Osteocyte (in vitro differentiated cells): ENCODE data around the genes MIPEP and SPATA13.

- PRO-cap, result no peak
Measured at GRCh38 chr13:21065667-21066024, 4.3 kb upstream of the LATS2 start.

DNA sequence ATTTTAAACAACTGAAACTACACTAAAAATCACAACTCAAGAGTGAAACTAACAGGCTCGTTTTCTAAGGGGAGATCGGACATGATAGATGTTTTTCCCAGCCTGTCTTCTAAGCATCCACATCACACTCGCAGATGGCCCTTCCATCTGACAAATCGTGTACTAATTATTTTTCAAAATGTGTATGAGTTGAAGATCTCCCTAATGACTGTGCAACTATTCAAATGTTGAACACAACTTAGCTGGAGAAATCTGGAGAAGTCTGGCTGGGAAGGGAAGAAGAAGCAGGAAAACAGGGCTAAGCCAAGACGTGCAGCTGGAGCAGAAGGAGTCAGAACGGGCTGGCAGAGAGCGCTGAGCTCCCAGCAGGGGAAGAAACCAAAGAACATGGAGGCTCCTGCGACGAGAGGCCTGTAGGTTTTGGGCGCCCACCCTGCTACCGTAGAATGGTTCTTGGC lies 13.1 kb upstream of the LATS2 start:
- PRO-cap, result no peak

DNA sequence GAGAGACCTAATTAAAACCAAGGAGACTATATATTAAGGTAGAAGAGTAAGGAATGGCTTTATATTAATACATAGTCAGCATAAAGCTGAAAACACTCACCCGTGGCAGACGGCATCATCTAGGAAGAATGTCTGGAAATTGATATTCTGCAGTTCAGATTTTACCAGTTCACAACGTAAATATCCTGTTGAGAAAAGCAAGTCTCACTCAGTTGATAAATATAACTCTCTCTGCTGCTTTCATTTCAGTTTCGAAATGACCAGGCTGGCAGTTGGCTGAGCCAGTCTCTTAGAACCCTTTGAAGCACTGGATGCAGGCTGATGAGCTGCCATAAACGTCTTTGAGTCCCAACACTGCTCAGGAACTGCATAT lies 128.6 kb downstream of the ZDHHC20 start:
- PRO-cap, result no peak

- PRO-cap, result no peak
Measured at GRCh38 chr13:22040695-22041514, 370.0 kb downstream of the FGF9 start.

- PRO-cap, result no peak
Measured at GRCh38 chr13:22218557-22219215, 547.8 kb downstream of the FGF9 start.

DNA sequence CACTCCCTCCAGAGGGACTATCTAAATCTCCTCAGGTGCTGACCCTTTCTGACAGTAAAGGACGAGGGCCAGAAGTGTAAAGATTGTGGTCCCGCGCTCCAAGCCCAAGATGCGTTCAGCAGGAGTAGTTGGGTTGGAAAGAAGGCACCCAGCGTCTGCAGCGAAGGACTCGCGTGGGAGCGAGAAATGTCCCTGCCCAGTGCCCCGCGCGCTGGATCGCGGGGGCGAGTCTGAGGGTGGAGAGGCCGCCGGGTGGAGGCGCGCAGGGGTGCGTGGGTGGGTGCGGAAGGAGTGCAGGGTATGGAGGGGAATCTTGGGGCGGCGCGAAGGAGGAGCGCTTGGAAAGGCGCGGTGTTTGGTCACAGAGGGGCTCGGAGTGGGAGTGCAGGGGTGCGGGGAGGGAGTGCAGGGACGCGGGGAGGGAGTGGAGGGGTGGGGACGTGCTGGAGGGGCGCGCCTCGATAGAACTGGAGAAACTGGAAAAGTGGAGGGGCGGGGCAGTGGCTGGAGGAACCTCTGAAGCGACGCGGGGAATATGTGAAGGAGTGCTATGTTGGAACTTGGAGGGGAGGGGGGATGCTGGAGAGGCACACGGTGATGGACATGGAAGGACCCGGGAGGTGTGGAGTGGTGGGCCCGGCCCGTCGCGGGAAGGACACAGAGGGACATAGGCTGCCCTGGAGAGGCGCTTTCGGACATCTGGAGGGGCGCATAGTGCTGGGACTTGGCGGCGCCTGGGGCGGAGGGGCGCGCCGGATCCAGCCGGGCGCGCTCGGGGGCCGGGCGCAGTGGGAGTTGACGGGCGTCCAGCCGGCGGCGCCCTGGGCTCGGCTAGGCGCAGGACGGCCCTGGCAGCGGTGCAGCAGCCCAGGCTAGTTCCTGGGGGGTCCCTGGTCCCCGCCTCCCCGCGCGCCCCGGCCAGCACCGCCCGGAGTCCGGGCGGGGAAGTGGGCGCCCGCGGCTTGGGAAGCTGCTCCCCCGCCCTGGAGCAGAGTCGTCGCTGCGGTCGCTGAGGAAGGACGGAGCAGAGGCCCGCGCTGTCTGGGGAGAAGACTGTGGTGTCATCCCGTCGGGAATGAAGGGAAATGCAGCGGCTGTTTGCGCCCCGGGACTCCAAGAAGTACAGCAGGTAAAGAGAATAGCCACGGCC lies 20.9 kb upstream of the SGCG start:
- PRO-cap, result unidirectional peak, plus-strand start at position 991 of the sequence

DNA sequence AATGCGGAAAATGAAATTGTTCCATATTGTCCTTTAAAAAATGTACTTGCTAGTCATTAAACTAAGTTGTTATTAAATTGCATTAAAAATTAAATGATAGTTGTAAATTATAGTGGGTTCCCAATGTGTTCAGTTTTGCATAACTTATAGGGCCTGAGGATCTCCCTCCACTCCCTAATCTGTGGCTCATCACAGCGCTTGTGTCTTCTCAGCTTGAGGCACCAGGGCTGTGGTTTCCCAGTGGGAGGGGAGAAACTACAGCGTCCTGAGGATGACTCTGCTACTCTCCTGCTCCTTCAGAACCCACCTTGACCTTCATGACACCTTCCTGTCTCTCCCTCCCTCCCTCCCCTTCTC lies 1.3 kb downstream of the SGCG start:
- PRO-cap, result no peak

DNA sequence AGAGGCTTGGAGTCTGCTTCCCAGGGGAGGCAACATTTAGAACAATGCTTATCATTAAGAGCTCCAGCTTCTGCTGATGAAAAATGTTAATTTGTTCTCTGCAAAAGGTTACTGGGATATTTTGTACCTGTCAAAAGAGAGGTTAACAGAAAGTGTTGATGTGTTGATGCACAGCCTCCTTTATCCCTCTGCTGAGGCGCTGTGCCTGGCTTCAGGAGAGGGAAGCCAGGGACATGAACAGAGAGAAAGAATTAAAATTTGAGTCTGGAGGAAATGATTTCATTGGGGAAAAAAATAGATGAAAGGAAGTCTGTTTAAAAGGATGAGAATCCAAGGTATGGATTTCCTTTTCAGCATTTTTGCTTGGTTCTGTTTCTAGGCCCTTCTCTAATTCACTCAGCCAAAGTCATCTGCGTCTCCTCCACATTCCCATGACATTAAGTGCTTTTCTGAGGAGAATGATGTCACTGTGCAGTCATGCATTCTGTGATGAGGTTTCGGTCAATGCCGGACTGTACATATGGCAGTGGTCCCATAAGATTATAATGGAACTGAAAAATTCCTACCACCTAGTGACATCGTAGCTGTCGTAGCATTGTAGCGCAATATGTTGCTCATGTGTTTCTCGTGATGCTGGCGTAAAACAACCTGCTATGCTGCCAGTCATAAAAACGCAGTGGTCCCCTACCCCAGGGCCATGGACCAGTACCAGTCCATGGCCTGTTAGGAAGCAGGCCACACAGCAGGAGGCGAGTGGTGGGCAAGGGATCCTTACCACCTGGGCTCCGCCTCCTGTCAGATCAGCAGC lies 63.5 kb upstream of the TNFRSF19 start:
- PRO-cap, result no peak

- PRO-cap, result no peak
Measured at GRCh38 chr13:23668515-23669195, 98.4 kb downstream of the TNFRSF19 start.

DNA sequence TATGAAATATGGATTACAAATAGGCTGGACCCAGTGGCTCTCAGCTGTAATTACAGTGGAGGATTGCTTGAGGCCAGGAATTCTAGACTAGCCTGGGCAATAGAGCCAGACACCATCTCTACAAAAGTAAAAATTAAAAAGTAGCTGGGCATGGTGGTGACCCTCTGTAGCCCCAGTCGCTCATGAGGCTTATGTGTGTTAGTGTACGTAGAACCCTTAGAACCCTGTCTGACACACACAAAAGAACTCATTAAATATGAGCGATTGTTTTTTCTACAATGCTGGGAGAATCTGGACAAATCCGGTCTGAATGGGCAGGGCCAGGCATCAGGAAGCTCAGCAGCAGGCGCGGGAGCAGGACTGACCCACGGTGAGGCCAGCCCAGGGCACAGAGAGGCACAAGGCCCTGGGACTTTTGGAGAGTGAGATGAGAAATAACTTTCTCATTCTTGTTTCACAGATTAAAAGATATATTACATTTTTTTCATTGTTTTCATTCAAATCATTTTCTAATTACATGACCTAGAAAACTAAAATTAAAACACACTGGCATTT lies 132.9 kb downstream of the TNFRSF19 start:
- PRO-cap, result no peak

DNA sequence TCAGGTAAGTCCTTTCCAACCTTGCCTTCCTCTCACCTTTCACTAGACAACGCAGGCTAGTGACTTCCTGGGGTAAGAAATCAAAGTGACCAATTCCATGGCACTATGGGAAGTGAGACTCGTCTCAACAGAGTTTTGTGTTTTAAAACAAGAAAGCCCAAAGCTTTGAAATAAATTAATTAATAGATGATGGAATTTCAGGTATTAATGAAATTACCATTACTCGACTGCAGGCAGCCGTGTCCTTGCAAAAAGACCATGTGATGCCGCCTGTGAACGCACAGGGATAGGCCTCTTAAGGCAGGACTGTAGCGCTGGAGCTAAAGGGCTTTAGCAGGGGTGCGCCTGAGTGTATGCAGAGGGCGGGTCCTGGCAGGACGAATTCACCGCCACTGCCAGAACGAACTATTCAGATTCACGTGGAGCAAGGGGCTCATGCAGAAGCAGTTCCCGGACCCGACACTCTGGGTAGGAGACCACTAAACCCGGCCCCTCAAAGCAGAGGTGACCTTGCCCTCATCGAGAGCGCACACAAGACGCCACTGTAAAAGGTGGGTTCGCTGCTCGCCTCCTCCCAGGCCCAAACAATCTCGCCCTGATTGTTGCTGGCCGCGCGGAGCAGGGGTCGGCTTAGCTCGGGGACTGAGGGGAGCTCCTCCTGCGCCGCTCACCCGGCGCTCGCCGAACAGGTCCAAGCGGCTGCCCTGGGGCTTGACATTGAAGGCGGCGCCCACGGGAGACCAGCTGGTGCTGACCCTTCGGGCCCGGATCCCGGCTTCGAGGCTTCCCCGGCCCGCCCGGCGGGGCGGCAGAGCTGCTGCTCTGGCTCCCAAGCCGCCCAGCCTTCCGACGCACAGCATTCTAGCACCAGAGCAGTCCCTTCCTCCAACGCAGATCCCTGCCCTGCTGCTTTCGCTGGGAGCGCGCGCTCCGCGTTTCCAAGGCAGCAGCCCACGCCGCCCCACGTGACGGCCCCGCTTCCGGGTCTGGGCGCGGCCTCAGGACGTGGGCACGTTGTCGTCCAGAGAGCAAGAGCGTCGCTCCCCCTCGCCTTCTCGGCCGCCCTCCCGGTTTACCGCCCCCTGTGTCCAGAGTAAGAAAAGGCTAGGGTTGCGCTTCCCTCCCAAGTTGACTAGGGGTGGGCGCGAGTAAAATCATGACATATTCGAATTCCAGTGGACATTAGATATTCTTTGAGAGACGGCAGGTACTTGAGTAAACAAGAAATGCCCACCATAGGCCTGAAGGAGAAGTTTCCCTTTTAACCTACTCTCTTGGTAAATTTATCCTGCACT lies at the start of gene MIPEP:
TSS of gene MIPEP (minus strand) at position 940 of the 1,295 bp plus-strand sequence.
- PRO-cap, result unidirectional peak, plus-strand start at position 348 of the sequence; unidirectional peak, plus-strand start at position 412 of the sequence; unidirectional peak, minus-strand start at position 689 of the sequence; bidirectional peak, plus-strand start at position 1,099 of the sequence, minus-strand start at position 863 of the sequence

- PRO-cap, result bidirectional peak, plus-strand start at chr13:24160720, minus-strand start at chr13:24160557
Measured at GRCh38 chr13:24160422-24161026, at the start of gene SPATA13. TSS of gene SPATA13 (plus strand) at chr13:24160720.

- PRO-cap, result no peak
Measured at GRCh38 chr13:24161027-24161972, 780 bp downstream of the SPATA13 start.

- PRO-cap, result no peak
Measured at GRCh38 chr13:24186956-24187546, 26.5 kb downstream of the SPATA13 start.

GRCh38 chr13:24190152-24190739 lies 29.7 kb downstream of the SPATA13 start:
- PRO-cap, result no peak

- PRO-cap, result no peak
Measured at GRCh38 chr13:24241853-24242578, 67.4 kb upstream of the C1QTNF9 start.

DNA sequence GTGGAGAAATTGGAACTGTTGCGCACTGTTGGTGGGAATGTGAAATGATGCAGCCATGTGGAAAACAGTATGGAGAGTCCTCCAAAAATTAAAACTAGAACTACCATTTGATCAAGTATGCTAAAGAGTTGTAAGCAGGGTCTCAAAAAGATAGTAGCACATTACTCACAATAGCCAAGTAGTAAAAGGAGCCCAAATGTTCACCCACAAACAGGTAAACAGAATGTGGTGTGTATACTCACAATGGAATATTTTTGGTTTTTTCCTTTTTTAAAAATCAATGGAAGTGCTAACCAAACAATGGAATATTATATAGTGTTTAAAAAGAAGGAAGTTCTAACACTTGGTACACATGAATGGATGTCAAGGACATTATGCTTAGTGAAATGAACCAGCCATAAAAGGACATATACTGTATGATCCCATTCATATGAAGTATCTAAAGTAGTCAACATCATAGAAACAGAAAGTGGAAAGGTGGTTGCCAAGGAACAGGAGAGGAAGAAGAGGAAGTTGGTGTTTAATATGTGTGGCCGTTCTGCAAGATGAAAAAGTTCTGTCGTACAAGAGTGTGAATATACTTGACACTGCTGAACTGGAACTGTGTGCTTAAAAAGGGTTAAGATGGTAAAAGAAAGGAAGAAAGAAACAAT lies 33.2 kb upstream of the C1QTNF9 start:
- PRO-cap, result no peak

GRCh38 chr13:24288369-24288735 lies 21.0 kb upstream of the C1QTNF9 start:
- PRO-cap, result no peak

- PRO-cap, result no peak
Measured at GRCh38 chr13:24295827-24296183, 13.6 kb upstream of the C1QTNF9 start.

DNA sequence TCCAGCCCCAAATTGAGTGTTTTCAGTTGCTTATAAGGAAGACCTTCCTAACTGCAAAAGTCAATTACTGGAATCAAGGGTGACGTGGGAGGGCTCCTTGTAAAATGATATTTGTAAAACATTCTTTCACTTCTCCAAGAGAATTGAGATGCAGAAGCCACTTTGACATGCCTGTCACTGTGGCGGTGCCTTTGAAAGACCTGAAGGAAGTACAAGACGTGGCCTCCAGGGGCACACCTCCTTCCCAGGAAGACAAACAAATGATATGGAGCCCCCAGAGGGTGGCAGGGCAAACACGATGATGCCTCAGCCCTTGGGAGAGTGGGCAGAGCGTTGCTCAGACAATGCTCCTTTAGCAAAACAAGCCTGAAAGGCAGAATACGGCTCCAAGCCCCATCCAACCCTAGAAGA lies 9.3 kb upstream of the ATP12A start:
- PRO-cap, result no peak